Measurements from ENCODE around the gene SBDS.

- RRBS = no CpG with 5 or more reads among the region's 2 CpGs
These were observed 180.6 kb downstream of the TPST1 start for GRCh38 chr7:66385660-66386245.

DNA sequence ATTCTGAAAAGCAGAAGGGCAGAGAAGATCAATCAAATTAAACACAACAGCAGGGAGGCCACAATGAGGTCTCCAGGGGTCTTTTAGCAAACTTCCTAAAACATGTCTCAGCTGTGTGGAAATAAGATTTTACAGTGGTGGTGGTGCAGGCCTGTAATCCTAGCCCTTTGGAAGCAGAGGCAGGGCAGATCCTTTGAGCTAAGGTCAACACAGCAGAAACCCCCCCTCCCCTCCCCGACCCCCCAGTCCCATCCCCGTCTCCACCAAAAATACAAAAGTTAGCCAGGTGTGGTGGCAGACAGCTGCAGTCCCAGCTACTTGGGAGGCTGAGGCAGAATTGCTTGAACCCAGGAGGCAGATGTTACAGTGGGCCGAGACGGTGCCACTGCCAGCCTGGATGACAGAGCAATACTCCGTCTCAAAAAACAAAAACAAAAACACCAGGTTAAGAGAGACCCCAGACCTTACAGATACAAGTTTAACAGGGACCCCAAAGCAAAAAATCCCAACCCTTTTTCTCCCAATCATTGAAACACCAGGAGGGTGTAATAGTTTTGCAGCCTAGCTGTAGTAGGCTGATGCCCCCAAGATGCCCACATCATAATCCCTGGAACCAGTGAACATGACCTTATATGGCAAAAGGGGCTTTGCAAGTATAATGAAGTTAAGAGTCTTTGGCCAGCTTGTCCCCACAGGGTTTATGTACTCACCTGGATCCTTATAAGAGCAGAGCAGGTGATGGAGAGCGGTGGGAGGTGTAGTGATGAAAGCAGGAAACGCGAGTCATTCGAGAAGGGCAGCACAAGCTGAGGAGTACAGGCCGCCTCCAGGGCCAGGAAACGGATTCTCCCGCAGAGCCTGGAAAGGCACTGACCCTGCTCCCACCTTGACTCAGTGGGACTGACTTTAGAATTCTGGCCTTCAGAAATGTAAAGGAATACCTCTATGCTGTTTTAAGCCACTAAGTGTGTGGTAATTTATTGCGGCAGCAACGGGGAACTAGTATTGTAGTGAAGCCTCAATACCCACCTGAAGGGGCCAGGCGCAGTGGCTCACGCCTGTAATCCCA lies 138.0 kb upstream of the KCTD7 start:
- RRBS = no CpG with 5 or more reads among the region's 16 CpGs

DNA sequence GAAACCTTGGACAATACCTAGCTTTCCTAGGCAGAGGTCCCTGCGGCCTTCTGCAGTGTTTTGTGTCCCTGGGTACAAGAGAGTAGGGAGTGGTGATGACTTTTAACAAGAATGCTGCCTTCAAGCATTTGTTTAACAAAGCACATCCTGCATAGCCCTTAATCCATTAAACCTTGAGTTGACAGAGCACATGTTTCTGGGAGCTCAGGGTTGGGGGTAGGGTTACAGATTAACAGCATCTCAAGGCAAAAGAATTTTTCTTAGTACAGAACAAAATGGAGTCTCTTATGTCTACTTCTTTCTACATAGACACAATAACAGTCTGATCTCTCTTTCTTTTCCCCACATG lies 9.1 kb upstream of the KCTD7 start:
- RRBS = no CpG with 5 or more reads among the region's 1 CpG

GRCh38 chr7:66640768-66641398 lies 12.2 kb downstream of the KCTD7 start:
- RRBS = no CpG with 5 or more reads among the region's 8 CpGs

GRCh38 chr7:66654327-66655667 lies 26.1 kb downstream of the KCTD7 start:
- RRBS = under 1% methylated on average over 18 of the region's 117 CpGs

GRCh38 chr7:66946542-66946976 lies 25.5 kb downstream of the TMEM248 start:
- RRBS = no CpG with 5 or more reads among the region's 2 CpGs

DNA sequence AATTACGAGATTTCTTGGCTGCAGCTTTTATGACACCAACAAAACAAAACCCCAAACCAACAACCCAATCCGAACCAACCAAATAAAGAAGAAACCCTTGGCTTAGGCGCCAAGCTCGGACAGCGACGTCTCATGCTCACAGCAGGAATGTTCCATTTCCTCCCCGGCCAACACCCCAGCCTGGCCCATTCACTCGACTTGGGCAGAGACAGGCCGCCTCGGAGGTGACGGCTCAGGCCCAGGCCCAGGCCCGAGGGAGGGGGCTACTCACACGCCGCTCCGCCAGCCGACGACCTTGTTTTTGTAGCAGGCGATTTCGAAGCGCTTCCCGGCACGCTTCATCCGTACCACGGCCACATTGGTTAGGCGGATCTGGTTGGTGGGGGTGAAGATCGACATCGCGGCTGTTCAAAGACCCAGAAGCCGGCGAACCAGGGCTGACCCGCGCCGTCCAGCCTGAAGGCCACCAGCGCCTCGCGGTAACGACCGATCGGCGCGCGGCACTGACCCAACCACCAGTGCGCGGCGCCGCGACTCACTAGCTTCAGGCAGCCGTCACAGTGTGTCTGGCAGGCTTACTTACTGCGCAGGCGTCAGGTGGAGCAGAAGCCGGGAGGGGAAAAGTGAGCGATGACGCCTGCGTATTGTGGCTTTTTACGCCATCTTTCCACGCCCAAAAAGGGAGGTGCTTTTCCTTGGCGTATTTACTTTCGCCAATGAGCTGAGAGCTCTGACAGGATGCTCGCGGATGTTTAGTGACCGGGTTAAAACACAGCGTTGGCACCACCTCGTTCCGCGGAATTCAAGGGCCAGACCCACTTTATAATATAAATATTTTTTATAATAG lies at the start of gene SBDS:
Gene SBDS, minus strand, starts transcription at position 568 of the 847 bp plus-strand sequence.
- RRBS = under 1% methylated on average over 4 of the region's 65 CpGs

- RRBS = no CpG with 5 or more reads among the region's 5 CpGs
These were observed 132.5 kb downstream of the TYW1 start for GRCh38 chr7:67129000-67129688.

DNA sequence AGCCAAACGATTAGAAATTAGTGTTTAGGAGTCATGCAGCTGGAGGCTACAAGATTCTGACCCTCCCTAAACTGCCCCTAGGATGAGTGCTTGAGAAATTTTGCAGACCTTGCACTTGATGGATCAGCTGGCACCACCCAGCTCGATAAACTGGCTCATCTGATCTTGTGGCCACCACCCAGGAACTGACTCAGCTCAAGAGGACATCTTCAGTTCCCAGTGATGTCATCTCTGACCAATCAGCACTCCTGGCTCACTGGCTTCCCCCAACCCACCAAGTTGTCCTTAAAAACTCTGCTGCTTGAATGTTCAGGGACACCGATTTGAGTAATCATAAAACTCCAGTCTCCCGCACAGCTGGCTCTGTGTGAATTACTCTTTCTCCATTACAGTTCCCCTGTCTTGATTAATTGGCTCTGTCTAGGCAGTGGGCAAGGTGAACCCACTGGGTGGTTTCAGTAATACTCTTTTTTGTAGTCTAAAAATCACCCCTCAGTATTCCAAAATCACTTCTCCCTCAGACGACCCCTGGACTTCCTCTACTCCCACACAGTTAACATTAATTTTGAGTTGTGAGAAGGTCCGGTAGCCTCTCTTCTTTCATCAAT lies 50.3 kb upstream of the SPDYE21 start:
- RRBS = no CpG with 5 or more reads among the region's 6 CpGs

- RRBS = no CpG with 5 or more reads among the region's 5 CpGs
These were observed 116.2 kb downstream of the SPDYE21 start for GRCh38 chr7:67392963-67393363.

- RRBS = no CpG with 5 or more reads among the region's 17 CpGs
These were observed 348.7 kb downstream of the SPDYE21 start for GRCh38 chr7:67625280-67626012.

DNA sequence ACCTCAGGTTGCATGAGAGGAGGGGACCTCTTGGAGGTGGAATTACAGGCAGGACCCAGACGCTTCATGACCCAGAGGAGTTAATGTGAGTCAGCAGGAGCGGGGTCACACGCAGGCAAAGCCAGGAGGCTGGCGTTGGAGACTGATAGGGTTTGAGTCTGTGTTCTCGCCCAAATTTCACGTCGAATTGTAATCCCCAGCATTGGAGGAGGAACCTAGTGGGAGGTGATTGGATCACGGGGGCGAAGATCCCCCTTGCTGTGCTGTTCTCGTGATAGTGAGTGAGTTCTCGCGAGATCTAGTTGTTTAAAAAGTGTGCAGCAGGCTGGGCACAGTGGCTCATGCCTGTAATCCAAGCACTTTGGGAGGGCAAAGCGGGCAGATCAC lies 63.7 kb upstream of the AUTS2 start:
- RRBS = no CpG with 5 or more reads among the region's 13 CpGs

- RRBS = 2% methylated on average over 17 of the region's 44 CpGs
These were observed 1.1 kb upstream of the AUTS2 start for GRCh38 chr7:69597126-69597625.

DNA sequence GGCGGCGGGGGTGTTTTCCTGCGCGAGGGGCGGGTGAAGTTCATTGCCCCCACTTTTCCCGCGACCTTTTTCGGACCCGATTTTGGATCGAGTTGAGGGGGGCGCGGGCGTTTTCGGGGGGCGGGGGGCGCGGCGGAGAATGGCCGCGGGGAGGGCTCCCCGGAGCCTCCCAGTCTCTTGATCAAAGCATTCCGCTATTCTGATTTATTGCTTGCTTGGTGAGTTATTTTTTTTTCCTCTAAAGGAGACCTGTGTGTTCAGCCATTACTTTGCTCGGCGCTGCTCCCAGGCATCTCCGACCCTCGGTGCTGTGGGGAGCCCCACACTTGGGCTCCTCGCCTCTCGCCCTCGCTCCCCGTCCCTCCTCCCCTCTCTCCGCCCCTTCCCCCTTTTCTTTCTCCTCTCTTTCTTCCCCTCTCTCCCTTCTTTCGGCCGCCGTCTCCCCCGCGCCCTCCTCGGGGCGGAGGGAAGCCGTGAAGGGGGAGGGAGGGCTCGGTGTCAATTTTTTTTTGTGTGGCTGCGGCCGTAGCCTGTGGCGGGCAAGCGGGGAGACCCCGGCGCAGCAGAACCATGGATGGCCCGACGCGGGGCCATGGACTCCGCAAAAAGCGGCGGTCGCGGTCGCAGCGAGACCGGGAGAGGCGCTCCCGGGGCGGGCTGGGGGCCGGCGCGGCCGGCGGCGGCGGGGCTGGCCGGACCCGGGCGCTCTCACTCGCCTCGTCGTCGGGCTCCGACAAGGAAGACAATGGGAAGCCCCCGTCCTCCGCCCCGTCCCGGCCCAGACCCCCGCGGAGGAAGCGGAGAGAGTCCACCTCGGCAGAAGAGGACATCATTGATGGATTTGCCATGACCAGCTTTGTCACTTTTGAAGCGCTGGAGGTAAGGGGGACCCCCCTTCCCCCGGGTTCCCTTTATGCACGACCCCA lies 1.1 kb downstream of the AUTS2 start:
- RRBS = under 1% methylated on average over 25 of the region's 86 CpGs

DNA sequence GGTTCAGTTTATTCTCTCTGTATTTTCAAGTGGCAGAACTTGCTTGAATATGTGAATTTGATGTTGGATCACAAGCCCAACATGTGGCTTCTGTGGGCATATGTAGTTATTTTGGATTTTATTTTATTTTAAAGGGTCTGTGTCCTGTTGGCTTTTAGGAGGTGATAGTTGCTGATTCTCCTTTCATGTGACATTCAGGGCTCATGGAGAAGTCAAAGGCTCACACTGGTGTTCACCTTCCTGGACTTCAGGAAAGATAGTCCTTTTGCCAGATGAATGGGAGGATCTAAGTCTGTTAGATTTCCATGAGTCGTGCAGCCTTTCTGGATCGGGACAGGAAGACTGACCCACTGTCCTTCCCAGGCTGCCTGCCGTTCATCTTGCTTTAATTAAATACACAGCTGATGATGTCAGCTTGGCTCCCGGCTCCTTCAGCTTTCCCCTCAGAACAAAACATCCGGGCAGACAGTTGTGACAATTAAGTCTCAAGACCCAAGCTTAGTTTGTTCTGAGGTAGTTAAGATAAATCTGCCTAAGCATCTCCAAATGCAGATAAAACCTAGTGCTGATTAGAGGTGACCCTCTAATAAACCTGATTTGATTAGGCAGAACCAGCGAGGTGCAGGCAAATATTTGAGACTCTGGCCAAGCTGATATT lies 58.5 kb downstream of the AUTS2 start:
- RRBS = no CpG with 5 or more reads among the region's 6 CpGs

DNA sequence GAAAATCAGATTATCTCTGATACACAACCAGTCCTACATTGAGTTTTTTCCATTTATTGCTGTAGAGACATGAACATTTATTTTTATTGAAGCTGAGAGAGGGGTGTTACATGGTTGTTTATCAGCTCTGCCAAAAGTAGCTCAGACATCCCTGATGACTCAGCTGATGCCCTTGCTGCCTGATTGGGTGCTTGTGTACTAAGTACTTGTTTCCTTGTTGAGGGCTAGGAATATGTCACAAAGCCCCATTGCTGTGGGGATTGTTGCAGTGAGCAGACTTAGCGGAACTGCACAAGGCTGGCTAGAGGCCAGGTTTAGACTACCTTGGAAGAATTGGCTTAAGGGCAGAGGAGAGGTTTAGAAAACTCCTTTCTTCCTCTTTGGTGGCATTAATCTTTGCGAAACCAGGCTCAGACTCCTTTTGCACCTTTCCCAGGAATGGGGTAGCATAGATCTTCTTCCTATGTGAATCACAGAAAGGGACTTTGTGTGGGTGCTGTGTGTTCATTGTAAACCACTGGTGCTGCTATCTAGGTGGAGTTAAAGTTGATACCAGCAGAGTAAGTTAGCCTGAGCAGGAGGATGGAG lies 110.7 kb downstream of the AUTS2 start:
- RRBS = no CpG with 5 or more reads among the region's 2 CpGs

- RRBS = no CpG with 5 or more reads among the region's 6 CpGs
These were observed 141.6 kb downstream of the AUTS2 start for GRCh38 chr7:69739636-69740607.

GRCh38 chr7:70495416-70496118 lies 636.4 kb upstream of the GALNT17 start:
- RRBS = no CpG with 5 or more reads among the region's 21 CpGs

DNA sequence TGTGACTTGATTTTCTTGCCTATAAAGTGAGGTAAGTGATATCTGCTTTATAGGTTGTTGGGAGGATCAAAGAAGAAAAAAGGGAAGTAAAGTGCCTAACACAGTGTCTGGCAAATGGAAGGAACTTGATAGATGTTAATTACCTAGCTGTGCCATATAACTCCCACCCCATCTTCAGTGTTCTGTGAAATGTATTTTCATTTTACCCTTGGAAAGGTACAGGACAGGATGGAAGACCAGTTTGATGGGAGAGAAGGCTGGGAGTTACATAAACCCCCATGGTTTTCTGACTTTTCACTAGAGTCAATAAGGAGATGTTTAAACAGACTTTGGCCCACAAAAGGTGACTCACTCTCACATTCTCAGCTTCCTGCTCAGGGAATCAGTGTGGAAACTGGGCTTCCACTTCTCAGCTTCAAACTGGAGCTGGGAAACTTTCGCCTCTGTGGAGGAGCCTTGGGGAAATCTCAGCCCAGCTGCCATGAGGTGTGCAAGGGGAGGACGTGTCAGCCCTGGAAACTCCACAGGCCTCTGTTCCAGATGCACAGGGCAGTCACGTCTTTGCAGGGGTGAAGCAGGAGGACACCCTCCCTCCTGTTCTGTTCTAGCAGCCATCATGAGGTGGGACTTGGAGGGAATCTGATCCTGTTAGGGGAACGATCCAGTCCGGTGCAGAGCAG lies 560.5 kb upstream of the GALNT17 start:
- RRBS = no CpG with 5 or more reads among the region's 5 CpGs

DNA sequence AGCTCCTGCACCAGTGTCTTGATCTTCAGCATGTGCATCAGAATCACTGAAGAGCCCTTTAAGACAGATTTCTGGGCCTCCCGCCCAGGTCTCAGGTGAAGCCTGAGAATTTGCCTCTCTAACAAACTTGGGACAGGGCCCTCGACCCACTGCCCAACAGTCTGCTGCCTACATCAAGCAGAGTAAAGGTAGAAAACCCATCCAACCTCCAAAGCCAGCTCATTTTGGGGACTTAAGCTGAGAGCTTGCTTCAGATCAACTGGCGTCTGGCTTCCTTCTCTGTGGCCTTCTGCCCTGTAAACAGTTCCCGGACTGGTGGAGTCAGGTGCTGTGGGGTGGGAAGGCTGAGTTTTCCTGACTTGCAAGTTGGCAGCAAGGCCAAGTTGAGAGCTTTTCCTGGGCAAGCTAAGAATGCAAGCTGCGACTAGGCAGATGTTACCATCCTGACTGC lies 3.6 kb downstream of the GALNT17 start:
- RRBS = no CpG with 5 or more reads among the region's 5 CpGs

Measured in NB4 (cell line).